ENCODE results near the genes ESD and ITM2B.

DNA sequence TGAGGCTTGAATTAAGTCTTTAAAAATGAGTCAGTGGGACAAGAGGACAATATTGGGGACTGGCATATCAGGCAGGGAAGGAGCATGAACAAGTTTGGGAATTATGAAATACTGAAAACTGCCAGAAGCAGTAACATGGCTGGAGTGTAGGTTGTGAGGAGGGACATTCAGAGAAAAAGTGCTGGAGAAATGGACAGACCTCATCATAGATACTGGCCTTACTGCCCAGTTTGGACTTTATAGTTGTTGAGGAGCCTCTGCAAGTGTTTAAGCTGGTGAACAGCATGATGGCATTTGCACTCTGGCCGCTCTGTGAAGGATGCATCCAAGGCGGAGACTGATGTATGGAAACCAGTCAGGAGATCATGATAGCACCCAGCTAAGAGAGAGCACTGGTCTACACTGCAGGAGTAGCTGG, 116.4 kb downstream of the ESD start:
- RRBS, result no CpG with 5 or more reads among the region's 2 CpGs

GRCh38 chr13:46709736-46710538, 87.0 kb downstream of the ESD start:
- RRBS, result no CpG with 5 or more reads among the region's 6 CpGs

DNA sequence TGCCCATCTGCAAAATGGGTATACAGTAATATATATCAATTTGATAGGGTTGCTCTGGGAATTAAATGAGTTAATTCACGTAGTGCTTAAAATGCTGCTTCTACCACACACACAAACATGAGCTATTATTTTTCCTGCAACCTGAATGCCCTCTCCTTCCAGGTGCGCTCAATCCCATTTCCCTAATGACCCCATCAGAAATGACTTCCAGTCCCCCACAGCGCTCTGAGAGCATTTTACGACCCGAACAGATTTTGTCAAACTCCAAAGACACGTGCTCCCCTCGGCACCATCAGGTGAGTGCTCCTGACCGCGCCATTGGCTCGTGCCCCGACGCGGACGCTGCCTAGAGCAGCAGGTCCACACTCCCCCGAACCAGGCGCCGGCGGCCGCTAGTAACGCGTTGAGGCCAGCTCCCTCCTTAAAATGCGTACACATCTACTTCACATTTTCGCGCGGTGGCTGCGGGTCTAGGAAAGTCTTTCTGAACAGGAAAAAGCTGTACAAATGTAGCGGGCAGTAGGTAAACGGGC, 577 bp downstream of the ESD start:
- RRBS, result no CpG with 5 or more reads among the region's 28 CpGs

GRCh38 chr13:46797013-46798015, at the start of gene ESD:
Gene ESD (minus strand): TSS chr13:46797161.
- RRBS, result 2% methylated on average over 10 of the region's 48 CpGs

- RRBS, result no CpG with 5 or more reads among the region's 5 CpGs
Measured at GRCh38 chr13:48160659-48161320, 65.9 kb upstream of the MED4 start.

DNA sequence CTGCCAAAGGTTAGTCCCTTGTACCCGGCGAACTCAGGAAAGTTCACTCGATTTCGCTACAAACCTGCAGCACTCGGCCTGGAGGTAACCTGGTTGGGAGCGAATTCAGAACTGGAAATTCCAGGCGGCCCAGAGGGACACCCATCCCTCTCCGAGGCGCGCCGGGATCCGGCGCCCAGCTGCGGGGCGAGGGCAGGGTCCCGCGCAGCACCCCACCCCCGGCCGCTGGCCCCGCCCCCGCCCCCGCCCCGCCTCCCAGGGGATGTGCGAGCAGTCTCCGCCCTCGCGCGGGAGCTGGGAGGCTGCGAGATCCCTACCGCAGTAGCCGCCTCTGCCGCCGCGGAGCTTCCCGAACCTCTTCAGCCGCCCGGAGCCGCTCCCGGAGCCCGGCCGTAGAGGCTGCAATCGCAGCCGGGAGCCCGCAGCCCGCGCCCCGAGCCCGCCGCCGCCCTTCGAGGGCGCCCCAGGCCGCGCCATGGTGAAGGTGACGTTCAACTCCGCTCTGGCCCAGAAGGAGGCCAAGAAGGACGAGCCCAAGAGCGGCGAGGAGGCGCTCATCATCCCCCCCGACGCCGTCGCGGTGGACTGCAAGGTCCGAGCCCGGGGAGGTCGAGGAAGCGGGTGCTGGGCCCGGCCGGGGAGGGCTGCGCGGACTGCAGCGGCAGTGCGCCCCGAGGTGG, at the start of gene ITM2B:
ITM2B (plus strand) TSS at position 321 of the 680 bp plus-strand sequence.
- RRBS, result 3% methylated on average over 12 of the region's 76 CpGs

DNA sequence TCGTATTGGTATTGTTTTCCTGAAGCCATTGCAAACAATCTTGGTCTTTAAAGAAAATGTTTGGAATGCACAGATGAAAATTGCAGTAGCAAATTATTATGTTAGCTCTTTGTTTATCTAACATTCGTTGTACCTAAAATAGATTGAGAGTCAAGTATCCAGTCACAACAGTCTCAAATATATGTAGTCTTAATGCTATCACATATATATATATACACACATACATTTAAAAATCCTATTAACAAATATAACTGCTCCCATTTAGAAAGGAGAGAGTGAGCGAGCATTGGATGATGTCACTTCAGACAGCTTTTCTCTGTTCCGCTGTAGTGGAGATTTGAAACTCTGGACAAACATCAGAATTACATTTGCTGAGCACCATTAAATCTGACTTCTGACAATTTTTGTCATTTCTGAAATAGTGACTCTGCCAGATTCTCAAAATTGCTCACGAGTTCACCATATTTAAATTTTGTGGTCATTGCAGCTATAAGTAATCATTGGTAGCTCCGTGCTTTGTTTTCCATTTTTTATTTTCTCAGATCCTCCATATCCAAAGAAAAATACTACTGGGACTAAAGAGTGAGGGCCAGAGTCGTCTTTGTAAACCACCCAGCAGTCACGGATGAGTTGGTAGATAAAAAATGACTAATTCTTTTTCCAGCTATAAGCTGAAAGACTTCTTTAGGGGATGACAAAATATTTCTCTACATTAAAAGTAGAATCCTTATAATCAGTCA, 2.0 kb downstream of the ITM2B start:
- RRBS, result no CpG with 5 or more reads among the region's 8 CpGs

DNA sequence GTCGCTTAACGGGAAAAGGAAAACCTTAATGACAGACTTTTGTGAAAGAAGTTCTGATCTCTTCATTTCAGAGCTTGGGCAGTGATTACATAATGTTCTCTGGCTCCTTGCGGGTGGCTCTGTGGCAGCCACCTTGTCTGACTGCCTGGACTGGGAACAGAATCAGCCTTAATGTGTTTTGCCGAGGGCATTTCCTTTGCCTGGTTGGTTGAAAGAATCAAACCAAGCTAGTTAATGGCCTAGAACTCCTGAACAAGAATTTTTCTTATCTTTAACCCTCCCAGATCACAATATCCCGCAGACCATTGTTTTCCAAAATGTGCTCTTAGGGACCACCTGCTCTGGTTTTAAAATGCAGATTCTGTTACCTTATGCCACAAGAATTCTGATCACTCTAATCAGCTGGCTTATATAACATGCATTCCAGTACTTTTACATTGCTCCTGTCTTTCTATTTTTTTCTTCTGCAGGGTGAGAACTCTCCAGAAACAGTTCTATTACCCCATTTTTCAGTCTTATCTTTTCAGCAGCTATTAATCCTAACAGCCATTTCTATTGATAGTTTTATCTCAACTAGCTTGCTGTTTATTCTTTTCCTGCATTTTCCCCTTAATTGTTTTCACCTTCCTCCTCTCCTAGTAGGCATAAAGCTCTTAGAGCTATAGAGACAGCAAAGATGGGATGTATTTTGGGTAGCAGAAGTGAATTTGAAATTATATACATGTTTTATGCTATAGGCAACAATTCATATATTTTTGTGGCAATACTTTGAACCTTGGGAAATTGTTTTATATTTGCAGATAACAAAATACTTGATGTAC, 2.8 kb downstream of the ITM2B start:
- RRBS, result no CpG with 5 or more reads among the region's 5 CpGs

DNA sequence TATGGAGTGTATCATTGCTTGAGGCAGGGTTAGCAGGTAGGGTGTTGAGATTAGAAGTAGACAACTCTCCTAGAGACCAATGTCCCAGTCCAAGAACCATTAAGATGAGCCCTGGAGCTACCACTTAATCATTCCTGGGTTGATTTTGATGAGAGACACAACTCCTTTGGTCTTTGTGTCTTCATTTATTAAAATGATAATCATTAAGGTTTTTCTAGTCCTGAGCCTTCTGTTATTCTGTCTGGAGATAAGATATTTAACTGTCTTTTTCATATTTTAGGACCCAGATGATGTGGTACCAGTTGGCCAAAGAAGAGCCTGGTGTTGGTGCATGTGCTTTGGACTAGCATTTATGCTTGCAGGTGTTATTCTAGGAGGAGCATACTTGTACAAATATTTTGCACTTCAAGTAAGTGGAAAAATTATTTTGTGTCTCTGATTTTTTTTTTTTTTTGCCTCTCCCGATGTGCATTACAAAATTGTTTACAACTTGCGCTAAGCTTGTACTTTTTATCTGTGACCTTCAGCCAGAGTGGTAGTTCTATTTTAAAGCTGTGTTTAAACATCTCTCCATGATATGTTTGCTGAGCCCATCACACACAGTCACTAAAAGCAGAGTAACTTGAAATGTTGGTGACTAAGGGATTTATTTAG, 20.6 kb downstream of the ITM2B start:
- RRBS, result no CpG with 5 or more reads among the region's 2 CpGs

DNA sequence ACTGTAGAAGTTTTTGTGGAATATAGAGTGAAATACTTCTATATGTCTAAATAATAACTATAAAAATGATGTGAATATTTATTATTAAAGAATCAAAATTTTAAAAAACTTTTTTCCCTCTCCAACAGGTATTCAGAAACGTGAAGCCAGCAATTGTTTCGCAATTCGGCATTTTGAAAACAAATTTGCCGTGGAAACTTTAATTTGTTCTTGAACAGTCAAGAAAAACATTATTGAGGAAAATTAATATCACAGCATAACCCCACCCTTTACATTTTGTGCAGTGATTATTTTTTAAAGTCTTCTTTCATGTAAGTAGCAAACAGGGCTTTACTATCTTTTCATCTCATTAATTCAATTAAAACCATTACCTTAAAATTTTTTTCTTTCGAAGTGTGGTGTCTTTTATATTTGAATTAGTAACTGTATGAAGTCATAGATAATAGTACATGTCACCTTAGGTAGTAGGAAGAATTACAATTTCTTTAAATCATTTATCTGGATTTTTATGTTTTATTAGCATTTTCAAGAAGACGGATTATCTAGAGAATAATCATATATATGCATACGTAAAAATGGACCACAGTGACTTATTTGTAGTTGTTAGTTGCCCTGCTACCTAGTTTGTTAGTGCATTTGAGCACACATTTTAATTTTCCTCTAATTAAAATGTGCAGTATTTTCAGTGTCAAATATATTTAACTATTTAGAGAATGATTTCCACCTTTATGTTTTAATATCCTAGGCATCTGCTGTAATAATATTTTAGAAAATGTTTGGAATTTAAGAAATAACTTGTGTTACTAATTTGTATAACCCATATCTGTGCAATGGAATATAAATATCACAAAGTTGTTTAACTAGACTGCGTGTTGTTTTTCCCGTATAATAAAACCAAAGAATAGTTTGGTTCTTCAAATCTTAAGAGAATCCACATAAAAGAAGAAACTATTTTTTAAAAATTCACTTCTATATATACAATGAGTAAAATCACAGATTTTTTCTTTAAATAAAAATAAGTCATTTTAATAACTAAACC, 28.3 kb downstream of the ITM2B start:
- RRBS, result no CpG with 5 or more reads among the region's 9 CpGs

DNA sequence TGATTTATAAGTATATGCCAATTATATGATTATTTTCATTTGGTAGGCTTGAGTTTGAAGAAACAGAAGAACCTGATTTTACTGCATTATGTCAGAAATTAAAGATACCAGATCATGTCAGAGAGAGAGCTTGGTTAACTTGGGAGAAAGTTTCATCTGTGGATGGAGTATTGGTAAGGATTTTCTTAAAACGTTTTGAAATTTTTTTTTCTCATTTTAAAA, 3.6 kb downstream of the RB1 start:
- RRBS, result no CpG with 5 or more reads among the region's 1 CpG

- RRBS, result no CpG with 5 or more reads among the region's 4 CpGs
Measured at GRCh38 chr13:48402753-48403971, 9.8 kb downstream of the LPAR6 start.

DNA sequence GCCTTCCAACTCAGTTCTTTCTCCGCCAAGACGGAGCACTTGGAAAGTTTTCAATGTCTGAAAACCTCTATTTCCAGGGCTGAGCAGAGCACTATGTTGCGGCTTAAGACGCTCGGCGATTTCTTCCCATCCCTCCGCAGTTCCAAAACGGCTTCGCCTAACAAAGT, 820 bp downstream of the RCBTB2 start:
- RRBS, result no CpG with 5 or more reads among the region's 9 CpGs

- RRBS, result no CpG with 5 or more reads among the region's 2 CpGs
Measured at GRCh38 chr13:48577050-48577406, 44.1 kb upstream of the RCBTB2 start.

DNA sequence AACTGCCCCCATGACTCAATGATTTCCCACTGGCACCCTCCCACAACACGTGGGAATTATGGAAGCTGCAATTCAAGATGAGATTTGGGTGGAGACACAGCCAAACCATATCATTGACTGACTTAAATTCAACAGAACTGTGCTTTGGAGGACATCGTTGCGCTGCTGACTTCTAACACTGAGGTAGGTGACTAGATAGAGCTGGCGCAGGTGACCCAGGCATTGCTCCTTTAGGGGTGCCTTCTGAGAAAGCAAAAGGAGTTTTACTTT, 48.1 kb upstream of the RCBTB2 start:
- RRBS, result no CpG with 5 or more reads among the region's 4 CpGs

DNA sequence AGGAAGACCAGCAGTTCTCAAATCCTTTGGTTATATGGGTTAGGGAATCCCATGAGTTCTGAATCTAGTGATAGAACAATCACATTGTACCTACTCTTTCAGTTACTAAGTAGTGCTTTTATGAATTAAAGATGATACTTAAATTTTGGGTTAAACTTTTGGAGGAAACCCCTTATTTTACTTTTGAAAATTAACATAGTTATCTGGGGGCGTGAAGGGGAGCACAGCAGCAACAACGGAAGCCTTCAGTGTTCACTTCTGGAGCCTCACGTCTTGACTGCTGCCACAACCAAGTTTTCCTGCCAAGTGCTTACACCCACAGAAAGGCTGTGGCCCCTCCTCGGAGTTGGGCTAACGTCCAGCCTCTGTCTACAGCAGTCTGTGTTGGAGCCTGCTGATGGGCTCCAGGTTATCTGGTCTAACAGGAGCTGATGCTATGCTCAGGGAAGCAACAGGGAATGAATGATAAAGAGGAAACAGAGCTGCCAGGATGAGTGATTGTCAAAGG, 53.5 kb upstream of the RCBTB2 start:
- RRBS, result no CpG with 5 or more reads among the region's 5 CpGs

GRCh38 chr13:48594476-48594932, 59.2 kb upstream of the CYSLTR2 start:
- RRBS, result no CpG with 5 or more reads among the region's 6 CpGs

- RRBS, result no CpG with 5 or more reads among the region's 2 CpGs
Measured at GRCh38 chr13:48625912-48626404, 27.8 kb upstream of the CYSLTR2 start.

GRCh38 chr13:48902400-48902828, 73.3 kb upstream of the FNDC3A start:
- RRBS, result no CpG with 5 or more reads among the region's 1 CpG

DNA sequence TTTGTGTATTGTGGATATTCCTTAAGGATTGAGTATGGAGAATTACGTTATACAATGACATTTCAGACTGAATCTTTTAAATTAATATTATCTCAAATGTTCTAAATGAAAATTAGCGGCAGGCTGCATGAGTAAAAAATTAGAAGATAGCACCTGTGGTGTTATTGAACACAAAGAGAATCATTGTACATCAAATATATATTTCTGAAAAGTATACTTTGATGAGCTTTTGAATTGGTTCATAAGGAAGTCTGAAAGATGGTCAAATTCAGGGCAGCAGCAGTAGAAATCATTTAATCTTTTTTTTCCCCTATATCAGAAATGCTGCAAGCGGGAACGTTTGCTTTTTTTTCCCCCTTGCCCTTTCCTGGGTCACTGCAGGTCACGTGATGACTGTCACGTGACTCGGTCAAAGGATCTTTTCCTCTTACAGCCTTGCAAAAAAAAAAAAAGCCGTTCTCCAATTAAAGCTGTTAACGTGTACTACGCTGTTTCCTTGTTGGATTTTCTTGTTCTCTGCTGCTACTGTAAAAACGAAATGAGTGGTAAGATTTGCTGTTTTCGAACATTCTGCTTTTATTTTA, 110.2 kb upstream of the MLNR start:
- RRBS, result no CpG with 5 or more reads among the region's 12 CpGs

Measured in pericardium (tissue), 1 donor.